Keratinocyte (primary cell): ENCODE measurements around a stretch of chr18.

DNA sequence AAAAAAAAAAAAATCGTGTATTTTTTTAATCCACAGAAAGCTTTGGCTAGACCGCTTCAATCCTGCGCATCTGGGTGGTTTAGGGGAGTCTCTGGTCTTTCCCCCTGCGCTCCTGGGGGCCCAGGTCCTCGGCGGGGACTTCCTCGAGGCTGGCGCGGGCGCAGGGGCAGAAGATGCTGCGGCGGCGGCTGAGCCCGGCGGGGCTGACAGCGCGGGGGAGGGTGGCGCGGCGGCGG, 488 bp upstream of the SMAD7 start:
CAGE:
- cytosol, long polyA minus RNA = no peak
- cytosol, long polyA plus RNA = no peak
- long polyA plus RNA = no peak
- nucleus, long polyA minus RNA = no peak
- nucleus, long polyA plus RNA = no peak

GRCh38 chr18:48975172-48975649, 24.4 kb upstream of the SMAD7 start:
CAGE:
- cytosol, long polyA minus RNA = no peak
- cytosol, long polyA plus RNA = no peak
- long polyA plus RNA = no peak
- nucleus, long polyA minus RNA = no peak
- nucleus, long polyA plus RNA = no peak

DNA sequence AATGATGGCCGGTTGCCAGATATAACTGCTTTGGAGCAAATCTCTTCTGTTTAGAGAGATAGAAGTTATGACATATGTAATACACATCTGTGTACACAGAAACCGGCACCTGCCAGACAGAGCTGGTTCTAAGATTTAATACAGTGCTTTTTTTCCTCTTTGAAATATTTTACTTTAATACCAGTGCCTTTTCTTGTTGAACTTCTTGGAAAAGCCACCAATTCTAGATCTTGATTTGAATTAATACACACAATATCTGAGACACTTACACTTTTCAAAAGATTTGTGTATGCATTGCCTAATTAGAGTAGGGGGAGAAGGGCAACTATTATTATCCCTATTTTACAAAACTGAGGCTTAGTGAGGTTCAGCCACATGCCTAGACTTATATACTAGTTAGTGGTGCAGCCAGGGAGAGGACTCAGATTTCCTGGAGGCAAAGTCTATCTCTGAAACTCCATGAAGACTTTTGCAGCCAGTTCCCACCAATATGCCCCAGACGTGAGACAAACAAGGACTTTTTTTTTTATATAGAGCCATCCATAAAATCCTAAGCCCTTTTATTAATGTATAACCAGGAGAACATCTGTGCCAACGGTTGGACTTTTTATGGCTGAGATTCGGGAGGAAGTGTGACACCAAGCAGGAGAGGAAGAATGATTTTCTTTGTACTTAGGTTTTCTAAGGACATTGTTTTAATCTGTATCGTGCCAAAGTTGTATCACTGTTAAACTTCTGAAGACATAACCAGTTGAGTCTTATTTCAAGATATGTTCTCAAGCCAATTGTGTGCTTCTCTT, 29.8 kb downstream of the LIPG start:
CAGE:
- cytosol, long polyA minus RNA = start-site peak on the minus strand centred at position 153 of the sequence, 5 bp wide, 5 reads
- cytosol, long polyA plus RNA = no peak
- long polyA plus RNA = no peak
- nucleus, long polyA minus RNA = start-site peak on the plus strand centred at position 129 of the sequence, 8 bp wide, 23 reads; start-site peak on the plus strand centred at position 308 of the sequence, 29 bp wide, 41 reads
- nucleus, long polyA plus RNA = no peak

GRCh38 chr18:49612975-49613414, 51.1 kb downstream of the LIPG start:
CAGE:
- cytosol, long polyA minus RNA = no peak
- cytosol, long polyA plus RNA = no peak
- long polyA plus RNA = no peak
- nucleus, long polyA minus RNA = no peak
- nucleus, long polyA plus RNA = no peak

DNA sequence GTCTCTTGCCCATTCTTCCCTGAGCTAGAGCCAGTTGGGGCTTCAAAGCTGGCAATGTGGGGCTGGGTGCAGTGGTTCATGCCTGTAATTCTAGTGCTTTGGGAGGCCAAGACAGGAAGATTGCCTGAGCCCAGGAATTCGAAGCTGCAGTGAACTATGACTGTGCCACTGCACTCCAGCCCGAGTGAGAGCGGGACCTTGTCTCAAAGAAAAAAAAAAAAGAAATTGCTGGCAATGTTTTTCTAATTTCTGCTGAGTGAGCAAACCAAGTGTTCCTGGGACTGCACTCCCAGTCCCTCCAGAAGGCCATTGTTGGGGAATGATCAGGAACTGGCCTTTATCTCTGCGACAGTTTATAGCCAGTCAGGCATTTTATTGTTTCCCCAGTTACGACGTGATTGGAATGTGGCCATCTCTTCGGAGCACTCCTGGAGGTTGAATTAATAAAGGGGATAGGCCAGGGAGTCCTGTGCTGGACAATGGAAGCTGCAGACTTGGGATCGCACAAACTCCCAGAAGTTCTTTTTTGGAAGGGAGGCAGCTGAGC, 57.1 kb downstream of the LIPG start:
CAGE:
- cytosol, long polyA minus RNA = no peak
- cytosol, long polyA plus RNA = no peak
- long polyA plus RNA = no peak
- nucleus, long polyA minus RNA = no peak
- nucleus, long polyA plus RNA = no peak

CAGE:
- cytosol, long polyA minus RNA = no peak
- cytosol, long polyA plus RNA = no peak
- long polyA plus RNA = no peak
- nucleus, long polyA minus RNA = no peak
- nucleus, long polyA plus RNA = no peak
Observed at GRCh38 chr18:49834294-49834722, 21.0 kb upstream of the ACAA2 start.

DNA sequence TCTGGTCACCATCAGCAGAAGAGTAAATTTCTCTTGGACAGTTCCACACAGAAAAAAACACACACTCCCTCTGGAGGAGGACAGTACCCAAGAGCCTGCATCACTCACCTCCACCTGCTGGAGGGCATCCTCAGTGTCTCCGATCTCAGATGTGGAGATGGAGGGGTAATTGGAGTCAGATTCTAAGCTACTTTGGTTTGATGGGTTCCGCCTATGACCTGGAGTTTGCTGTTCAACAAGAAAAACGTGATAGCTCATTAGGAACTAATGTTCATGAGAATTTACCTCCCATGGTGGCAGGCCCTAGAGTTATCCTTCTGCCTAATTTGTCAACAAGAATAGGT, 64.3 kb upstream of the ACAA2 start:
CAGE:
- cytosol, long polyA minus RNA = no peak
- cytosol, long polyA plus RNA = no peak
- long polyA plus RNA = no peak
- nucleus, long polyA minus RNA = start-site peak on the minus strand centred at position 164 of the sequence, 105 bp wide, 15 reads
- nucleus, long polyA plus RNA = no peak

DNA sequence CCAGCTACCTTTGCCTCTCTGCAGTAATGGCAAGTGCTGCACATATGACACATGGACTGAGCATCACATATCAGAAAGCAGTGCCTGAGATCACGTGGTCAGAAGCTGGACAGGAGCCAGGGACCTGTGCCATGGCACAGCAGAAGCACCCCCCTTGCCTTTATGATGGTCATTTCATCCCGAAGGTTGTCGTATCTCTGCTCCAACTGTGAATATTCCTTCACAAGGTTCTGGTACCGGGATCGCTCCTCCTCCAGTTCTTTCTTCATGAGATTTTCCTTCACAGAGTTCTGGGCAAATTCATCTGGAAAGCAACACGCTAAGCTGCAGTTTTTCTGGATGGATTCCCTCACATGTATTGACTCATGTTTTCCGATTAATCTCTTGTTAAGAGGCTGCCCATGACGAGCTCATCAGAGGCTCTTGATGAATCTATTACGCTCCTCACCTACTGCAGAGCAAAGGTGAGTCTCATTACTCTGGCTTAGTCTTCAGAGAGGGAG, 65.5 kb upstream of the ACAA2 start:
CAGE:
- cytosol, long polyA minus RNA = no peak
- cytosol, long polyA plus RNA = no peak
- long polyA plus RNA = no peak
- nucleus, long polyA minus RNA = start-site peak on the minus strand centred at position 309 of the sequence, 233 bp wide, 16 reads
- nucleus, long polyA plus RNA = no peak

DNA sequence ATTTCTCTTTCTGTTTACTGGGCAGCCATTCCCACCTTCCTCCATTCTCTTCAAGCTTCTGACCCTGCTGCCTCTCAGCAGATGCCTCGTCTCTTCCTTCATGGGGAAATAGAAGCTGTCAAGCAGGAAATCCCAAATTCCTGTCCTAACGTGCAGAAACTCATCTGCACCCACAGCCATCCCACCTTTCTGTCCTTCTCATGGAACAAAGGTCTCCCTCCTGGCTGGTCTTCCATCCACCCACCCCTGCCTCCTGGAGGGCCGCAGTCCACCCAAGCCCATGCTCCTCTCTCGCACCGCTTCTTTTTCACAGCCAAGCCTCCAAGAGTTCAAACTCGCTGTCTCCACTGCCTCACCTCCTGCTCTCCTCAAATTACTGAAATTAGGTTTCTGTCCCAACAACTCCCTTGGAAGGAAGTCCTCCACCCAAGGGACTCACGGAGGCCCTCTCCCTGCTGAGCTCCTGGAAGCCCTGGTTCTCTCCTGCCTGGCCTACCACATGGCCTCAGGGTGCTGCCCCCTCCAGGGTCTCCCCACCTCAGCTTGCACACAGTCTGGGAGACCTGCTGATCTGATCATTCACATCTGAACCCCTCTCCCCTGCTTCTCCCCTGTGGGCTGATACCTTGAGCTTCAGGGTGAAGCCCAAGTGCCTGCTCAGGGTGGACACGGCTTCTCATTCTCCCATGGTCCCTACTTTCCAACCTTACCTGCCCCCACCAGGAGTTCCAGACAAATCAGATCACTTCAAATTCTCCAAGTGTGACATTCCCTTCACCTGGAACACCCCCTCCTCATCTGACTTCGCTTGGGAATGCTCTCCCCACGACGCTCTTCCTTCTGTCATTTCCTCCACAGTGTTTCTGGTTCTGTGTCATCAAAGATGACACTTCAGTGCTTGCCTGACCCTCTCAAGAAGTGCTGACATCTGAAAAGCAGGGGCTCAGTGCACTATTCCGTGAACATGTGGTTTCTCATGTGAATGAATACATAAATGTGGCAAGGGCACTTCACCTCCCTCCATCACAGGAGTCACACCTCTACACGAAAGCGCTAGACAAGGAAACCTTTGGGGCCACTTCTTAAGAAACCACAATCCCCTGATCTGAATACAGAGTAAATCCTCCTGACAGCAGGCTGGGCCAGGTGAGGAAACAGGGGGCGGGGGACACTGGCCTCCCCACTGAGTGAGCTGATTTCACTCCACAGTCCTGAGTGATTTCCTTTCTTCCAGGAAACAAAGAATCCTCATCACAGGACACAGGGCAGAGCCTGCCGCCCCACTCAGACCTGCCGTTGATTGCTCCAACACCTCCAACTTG, 145.5 kb upstream of the ACAA2 start:
CAGE:
- cytosol, long polyA minus RNA = no peak
- cytosol, long polyA plus RNA = no peak
- long polyA plus RNA = no peak
- nucleus, long polyA minus RNA = no peak
- nucleus, long polyA plus RNA = no peak

DNA sequence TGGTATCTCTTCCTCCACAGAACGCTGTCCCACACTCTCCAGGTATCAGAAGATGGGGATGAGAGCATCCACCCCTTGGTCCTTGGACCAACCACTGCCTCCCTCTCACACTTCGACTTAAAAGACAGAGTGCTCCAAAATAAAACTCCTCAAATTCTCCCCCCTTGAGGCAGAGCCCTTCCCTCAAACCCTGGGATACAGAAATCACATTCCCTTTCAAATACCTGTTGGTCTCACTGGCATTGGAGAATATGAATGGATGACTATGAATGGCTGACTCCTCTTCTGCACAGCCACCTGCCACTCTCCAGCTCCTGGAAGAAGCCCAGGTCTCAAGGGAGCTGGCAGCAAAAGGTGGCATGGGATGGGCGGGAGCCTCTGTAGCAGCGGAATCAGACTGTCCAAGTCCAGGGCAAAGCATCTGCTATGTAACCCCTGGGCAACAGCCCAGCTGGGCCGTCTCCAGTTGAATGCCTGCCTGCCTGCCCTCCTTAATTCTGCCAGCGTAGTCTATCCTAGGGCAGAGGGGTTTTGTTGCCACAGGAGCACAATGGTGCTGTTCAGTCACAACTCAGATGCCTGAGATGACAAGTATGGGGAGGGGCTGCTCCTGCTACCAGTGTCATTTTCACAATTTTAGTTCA, 115.5 kb downstream of the MYO5B start:
CAGE:
- cytosol, long polyA minus RNA = no peak
- cytosol, long polyA plus RNA = no peak
- long polyA plus RNA = no peak
- nucleus, long polyA minus RNA = no peak
- nucleus, long polyA plus RNA = no peak

DNA sequence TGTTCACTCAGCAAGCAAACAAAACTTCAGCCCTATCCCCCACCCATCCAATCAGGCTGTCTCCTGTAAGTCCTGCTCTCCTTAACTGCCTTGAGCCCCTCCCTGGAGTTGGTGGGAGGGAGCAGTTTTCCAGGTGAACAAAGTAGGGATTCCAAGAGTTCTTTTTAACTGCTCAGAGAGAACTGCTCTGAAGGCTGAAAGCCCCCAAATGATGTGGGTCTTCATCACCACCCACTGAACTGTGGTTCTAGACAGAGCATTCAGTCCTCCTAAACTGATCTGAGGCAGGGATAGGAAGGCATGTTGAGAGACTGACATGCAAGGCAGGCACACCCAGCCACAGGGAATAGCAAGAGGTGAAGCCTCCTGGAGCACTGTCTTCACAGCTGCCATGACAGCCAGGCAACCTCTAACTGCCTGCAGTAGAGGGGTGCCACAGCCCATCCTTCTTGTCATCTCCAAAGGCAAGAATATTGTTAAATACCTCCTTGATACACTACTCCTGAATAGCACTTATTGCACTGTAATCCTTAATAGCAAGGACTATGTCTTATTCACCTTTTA, 17.4 kb downstream of the MYO5B start:
CAGE:
- cytosol, long polyA minus RNA = no peak
- cytosol, long polyA plus RNA = no peak
- long polyA plus RNA = no peak
- nucleus, long polyA minus RNA = no peak
- nucleus, long polyA plus RNA = no peak

GRCh38 chr18:50282339-50283373, 1.3 kb upstream of the MBD1 start:
CAGE:
- cytosol, long polyA minus RNA = no peak
- cytosol, long polyA plus RNA = no peak
- long polyA plus RNA = no peak
- nucleus, long polyA minus RNA = no peak
- nucleus, long polyA plus RNA = no peak

GRCh38 chr18:50816696-50817213, 3.1 kb downstream of the MRO start:
CAGE:
- cytosol, long polyA minus RNA = no peak
- cytosol, long polyA plus RNA = no peak
- long polyA plus RNA = no peak
- nucleus, long polyA minus RNA = no peak
- nucleus, long polyA plus RNA = no peak

CAGE:
- cytosol, long polyA minus RNA = no peak
- cytosol, long polyA plus RNA = no peak
- long polyA plus RNA = no peak
- nucleus, long polyA minus RNA = no peak
- nucleus, long polyA plus RNA = no peak
Observed at GRCh38 chr18:50853839-50854351, 25.0 kb upstream of the ME2 start.

GRCh38 chr18:51030389-51031470, 717 bp downstream of the SMAD4 start:
CAGE:
- cytosol, long polyA minus RNA = no peak
- cytosol, long polyA plus RNA = no peak
- long polyA plus RNA = no peak
- nucleus, long polyA minus RNA = no peak
- nucleus, long polyA plus RNA = start-site peak on the plus strand at chr18:51030539-51030618, 5 and 14 reads in 2 replicates

GRCh38 chr18:51054423-51055026, 24.5 kb downstream of the SMAD4 start:
CAGE:
- cytosol, long polyA minus RNA = no peak
- cytosol, long polyA plus RNA = no peak
- long polyA plus RNA = no peak
- nucleus, long polyA minus RNA = no peak
- nucleus, long polyA plus RNA = no peak

DNA sequence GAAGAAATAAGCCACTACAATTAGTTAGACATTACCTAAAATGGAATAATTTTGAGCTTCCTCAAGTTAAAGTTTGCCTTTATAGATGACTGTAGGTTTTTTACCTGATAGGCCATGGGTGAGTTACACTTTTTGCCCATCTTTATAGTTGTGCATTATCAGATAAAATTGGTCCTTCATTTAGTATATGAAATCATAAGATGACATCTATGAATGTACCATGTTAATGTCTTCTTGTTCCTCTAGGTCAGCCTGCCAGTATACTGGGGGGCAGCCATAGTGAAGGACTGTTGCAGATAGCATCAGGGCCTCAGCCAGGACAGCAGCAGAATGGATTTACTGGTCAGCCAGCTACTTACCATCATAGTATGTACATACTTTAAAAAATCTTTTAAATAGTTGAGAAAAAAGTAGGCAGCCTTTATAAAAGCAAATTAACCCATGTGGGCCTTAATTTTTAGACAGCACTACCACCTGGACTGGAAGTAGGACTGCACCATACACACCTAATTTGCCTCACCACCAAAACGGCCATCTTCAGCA, 27.9 kb downstream of the SMAD4 start:
CAGE:
- cytosol, long polyA minus RNA = no peak
- cytosol, long polyA plus RNA = no peak
- long polyA plus RNA = no peak
- nucleus, long polyA minus RNA = no peak
- nucleus, long polyA plus RNA = no peak

DNA sequence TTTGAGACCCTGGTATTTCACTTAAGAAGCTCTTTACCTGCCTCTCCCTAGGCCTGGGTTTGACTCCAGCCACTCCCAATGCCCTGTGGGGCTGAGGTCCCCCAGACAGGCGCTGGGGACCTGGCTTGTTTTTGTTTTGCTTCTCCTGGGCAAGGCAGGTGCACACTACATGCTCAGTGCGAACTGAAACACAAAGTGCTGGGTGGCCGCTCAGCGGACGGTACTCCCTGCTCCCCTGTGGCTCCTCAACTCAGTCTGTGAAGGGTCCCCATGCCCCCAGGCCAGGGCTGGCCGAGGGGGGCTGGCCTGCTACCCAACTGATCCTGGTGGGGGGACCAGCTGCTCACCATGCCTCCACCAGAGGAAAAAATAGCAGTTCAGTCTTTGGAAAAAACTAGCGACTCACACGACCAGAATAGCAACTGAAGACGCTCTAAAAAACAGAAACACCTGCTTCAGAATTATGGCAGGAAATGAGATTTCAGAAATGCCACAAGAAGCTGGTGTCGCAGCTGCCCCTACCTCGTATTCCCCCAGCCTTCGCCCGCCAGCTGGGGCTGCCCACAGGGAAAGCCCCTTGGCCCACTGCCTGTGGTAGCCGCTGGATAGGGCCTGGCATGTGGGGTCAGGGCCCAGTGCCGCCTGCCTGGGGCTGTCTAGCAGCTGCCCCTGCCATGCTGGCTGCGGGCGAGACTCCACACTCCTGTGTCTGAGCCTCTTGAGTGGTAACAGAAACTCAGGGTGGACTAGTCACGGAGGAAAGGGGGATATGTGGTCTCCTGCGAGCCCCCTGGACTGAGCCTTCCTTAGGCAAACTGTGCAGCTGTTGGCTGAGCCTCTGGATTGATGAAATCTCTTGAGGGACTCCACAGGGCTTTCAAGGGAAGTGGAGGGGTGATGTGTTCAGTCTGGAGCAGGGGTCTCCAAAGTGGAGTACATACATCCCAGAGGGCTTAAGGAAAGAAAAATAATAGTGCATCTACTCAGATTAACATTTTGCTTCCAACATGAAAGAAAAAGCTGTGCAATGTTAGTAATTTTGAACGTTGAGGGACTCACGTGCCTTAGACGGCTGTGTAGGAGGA, 43.6 kb downstream of the MEX3C start:
CAGE:
- cytosol, long polyA minus RNA = no peak
- cytosol, long polyA plus RNA = no peak
- long polyA plus RNA = no peak
- nucleus, long polyA minus RNA = no peak
- nucleus, long polyA plus RNA = no peak

GRCh38 chr18:51187262-51187797, 10.2 kb downstream of the MEX3C start:
CAGE:
- cytosol, long polyA minus RNA = no peak
- cytosol, long polyA plus RNA = no peak
- long polyA plus RNA = no peak
- nucleus, long polyA minus RNA = no peak
- nucleus, long polyA plus RNA = no peak

DNA sequence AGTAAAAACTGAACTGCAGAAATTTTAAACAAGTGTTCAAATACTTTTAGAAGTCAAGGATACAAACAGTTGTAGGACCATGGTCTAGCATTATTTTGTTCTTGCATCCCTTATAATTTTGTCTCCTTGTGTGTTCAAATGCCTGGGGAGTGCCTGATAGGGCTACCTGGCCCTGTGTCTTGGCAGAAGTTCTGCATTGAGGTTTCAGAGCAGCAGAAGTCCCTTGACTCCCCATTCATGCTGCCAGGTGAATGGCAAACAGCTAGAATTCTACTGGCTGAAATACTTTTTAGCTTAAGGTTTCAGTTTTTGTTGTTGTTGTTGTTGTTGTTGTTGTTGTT, 379.4 kb upstream of the MEX3C start:
CAGE:
- cytosol, long polyA minus RNA = no peak
- cytosol, long polyA plus RNA = no peak
- long polyA plus RNA = no peak
- nucleus, long polyA minus RNA = no peak
- nucleus, long polyA plus RNA = no peak